ENCODE results near the gene MMP7.

- RRBS, result no CpG with 5 or more reads among the region's 11 CpGs
These were observed 186.9 kb downstream of the MAML2 start for GRCh38 chr11:96155726-96156821.

DNA sequence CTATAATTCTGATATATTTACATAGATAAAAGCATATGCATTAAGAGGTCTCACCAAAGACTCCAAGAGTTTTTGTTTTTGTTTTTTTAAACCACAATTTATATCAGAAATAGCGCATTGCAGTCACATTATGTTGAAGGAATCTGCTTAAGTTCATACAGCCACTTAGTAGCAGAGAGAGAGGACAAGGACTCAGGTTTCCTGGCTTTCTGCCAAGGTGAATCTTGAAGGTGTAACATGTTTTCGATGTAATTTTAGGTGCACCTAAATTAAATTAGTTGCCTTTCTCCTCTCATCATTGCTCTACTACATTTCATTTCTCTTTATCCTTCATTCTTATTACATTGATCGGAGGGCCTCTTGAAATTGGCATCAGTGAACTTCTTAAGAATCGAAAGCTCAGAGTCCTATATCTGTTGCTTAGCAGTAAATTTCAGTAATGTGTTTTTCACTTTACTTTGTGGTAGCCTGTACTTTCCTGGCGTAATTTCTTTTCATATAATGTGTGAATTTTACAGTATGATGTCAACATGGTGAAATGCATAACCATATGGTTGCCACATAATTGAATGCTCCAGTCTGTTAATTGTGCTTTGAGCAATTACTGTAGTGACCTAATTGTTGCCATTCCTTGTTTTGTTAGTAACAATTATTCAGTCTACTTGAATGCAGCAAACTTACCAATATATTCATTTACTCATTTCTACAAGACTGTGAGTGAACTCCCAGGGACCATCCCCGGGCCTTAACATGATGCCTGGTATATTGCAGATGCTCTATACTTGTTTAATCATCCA lies 138.2 kb downstream of the MAML2 start:
- RRBS, result no CpG with 5 or more reads among the region's 6 CpGs

- RRBS, result no CpG with 5 or more reads among the region's 1 CpG
These were observed 115.8 kb downstream of the MAML2 start for GRCh38 chr11:96227198-96227548.

- RRBS, result no CpG with 5 or more reads among the region's 4 CpGs
These were observed 28.5 kb downstream of the MAML2 start for GRCh38 chr11:96314248-96315166.

GRCh38 chr11:96338845-96339215 lies 4.2 kb downstream of the MAML2 start:
- RRBS, result no CpG with 5 or more reads among the region's 4 CpGs

DNA sequence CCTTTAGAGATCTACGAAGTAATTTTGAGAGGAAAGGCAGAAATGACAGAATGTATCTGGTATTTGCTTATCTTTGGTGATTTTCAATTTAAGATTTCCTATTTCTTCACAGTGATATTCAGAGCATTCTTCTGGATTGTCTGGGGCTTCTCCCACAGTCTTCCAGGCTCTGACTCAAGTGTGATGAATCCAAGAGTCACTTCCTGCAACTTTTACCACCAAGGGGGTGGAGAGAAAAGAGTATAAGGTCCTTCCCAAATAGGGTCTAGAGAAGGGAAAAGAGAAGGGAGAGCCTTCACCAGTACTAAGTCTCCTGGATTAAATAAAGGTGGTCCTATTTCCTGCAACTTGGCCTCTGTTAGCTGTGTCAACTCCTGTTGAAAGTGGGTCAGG lies 1054.6 kb upstream of the CNTN5 start:
- RRBS, result no CpG with 5 or more reads among the region's 1 CpG

- RRBS, result no CpG with 5 or more reads among the region's 2 CpGs
These were observed 101.5 kb upstream of the ARHGAP42 start for GRCh38 chr11:100585654-100585929.

GRCh38 chr11:100686335-100686919 lies 661 bp upstream of the ARHGAP42 start:
- RRBS, result no CpG with 5 or more reads among the region's 15 CpGs

GRCh38 chr11:100715087-100715746 lies 28.1 kb downstream of the ARHGAP42 start:
- RRBS, result no CpG with 5 or more reads among the region's 3 CpGs

GRCh38 chr11:101915790-101916109 lies 572 bp downstream of the ANGPTL5 start:
- RRBS, result no CpG with 5 or more reads among the region's 4 CpGs

- RRBS, result no CpG with 5 or more reads among the region's 20 CpGs
These were observed 1.7 kb downstream of the YAP1 start for GRCh38 chr11:102111808-102112472.

- RRBS, result no CpG with 5 or more reads among the region's 4 CpGs
These were observed 88.4 kb downstream of the YAP1 start for GRCh38 chr11:102198594-102199050.

DNA sequence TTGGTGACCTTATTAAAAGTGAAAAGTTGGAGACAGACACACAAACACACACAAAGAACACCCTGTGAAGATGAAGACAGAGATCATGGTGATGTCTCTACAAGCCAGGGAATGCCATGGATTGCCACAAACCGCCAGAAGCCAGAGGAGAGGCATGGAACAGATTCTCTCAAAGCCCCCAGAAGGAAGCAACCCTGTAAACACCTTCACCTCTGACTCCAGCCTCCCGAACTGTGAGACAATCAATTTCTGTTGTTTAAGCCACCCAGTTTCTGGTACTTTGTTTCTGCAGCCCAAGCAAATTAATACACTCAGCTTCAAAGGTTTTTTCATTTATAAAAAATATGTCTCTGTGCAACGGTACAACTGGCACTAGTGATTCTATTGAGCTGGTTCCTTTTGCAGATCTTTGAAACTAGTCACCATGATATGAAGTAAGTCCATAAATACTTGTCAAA lies 44.9 kb downstream of the TMEM123 start:
- RRBS, result no CpG with 5 or more reads among the region's 3 CpGs

- RRBS, result no CpG with 5 or more reads among the region's 10 CpGs
These were observed at the start of gene MMP7 for GRCh38 chr11:102530354-102530965. Gene MMP7, minus strand, starts transcription at chr11:102530747.

DNA sequence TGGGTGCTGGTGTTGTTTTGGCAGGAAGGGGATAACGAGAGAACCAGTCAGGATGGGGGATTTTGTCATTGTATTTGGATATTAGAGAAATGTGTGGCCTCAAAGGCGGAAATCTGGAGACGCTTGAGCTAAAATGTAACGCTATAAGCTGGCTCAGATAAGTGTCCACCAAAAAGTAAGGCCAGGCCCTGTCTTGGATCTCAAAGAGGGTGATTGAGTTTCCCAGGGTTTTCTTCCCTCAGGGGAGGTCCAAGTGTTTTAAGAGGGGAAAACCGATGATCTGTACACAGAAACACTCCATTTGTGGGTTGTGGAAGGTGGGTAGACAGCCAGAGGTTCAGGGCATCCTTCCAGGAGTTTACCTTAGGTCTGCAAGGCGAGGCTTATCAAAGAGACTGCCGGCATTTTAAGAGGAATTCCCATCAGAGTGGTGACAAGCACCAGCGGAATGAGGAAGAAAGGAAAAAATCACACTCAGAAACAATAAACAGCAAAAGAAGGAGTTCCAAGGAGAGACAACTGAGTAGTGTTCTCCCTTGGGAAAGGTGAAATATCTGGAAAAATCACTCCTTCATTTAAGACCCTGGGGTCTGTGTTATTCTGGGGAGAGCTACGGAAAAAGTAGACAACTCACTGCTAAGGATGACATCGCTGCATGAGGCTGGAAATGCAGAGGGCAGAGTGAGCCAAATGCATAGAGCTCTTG lies 21.9 kb upstream of the MMP7 start:
- RRBS, result no CpG with 5 or more reads among the region's 10 CpGs

GRCh38 chr11:102615661-102616180 lies 9.4 kb downstream of the MMP20 start:
- RRBS, result no CpG with 5 or more reads among the region's 4 CpGs

DNA sequence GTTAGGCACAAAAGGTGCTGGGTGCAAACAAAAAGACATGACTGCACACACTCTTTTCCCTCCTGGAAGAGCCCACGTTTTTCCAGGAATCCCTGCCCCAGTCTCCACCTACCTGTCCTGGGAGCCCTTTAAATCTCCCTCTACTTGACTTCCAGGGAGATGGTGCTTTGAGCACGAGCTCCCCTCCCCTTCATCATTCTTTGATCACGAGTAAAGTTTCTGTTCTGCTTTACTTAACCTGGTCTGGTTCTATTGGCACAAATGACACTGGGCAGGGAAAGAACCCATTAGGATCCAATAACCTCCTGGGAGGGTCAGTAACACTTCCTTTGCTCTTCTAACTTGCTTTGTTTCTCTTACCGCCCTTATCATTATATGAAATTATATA lies 137.5 kb upstream of the DDI1 start:
- RRBS, result no CpG with 5 or more reads among the region's 4 CpGs

- RRBS, result no CpG with 5 or more reads among the region's 2 CpGs
These were observed 128.3 kb upstream of the DDI1 start for GRCh38 chr11:103908005-103908580.

DNA sequence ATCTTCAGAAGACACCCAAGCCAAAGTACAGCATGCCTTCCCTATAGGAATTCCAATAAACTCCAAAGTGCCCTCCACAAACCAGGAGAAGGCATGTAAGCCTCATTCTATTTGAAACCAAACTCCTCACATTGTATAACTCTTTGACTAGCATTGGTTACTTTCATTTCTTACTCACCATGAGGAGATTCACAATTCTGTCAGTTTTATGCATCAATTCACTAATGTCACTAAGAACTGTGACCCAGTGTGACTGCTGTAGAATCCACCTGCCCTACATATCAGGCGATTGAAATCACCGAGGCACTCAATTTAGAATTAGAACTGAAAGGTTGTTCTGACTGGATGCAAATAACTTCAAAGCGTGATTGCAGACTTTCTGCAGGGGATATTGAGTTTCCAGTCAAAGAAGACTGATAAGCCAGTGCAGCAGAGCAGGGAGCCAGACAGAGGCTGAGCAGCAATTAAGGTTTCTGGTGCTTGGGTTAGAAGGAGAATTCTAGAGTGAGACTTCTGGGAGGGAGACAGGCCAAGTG lies 107.0 kb upstream of the DDI1 start:
- RRBS, result no CpG with 5 or more reads among the region's 3 CpGs

- RRBS, result 98% methylated on average over 5 of the region's 19 CpGs
These were observed 61.7 kb downstream of the MSANTD4 start for GRCh38 chr11:105960159-105960907.

Data from non-pigmented ciliary epithelial cell (primary cell).